Diencephalon (tissue), 2 donors: Measurements from ENCODE around the genes P4HA1 and MSS51.

DNA sequence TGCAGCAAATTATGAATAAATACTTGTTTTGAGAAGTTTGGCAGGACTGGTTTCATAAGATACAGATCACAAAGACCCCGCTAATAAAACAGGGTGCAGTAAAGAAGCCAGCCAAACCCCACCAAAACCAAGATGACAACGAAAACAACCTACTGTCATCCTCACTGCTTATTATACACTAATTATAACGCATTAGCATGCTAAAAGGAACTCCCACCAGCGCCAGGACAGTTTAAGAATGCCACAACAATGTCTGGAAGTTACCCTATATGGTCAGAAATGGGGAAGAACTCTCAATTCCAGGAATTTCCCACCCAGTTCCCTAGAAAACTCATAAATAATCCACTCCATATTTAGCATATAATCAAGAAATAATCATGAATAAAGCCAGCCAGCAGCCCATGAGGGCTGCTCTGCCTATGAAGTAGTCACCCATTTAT is 20.8 kb downstream of the MICU1 start:
- RAMPAGE, long total RNA: no peak

DNA sequence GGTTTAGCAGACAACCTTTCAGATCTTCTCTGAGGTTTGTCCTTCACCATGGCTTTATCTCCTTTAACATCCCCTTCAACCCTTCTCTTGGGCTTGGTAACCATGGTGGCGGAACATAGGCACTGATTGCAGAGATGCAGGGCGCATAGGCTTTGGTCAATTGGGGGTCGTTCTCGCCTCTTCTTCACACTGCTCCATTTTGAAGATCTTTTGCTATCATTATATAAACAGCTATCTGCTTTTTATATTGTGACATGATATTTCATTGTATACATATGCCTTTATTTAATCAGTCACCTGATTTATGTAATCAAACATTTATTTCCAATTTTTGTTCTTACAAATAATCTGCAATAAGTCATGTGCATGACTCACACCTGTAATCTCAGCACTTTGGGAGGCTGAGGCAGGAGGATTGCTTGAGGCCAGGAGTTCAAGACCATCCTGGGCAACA is 10.8 kb upstream of the MICU1 start:
- RAMPAGE, long total RNA: no peak

DNA sequence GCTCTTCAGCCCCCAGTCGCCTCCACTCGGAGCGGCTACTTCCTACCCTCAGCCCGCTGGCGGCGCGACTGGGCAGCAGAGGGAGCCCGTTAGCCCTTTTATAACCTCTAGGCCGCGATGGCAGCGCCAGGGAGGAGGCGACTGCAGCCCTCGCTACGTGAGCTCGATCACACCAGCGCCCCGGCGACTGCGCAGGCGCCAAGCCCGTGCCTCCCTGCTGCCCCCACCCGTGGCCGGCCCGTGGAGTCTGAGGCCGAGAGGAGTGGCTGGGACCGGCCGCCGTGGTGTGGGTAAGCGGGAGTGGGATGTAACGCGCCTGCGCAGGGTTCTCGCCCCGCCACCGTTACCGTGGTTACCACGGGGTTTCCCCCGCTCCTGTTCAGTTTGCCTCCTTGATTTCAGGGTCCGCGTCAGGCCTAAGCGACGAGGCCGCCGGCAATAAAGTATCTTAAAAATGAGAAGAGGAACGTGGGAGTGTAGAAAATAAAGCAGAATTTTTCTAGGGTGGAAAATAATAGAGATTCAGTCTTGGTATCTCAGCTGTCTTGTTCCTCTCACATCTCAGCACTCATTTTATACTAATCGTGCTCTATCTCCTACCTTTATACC is at the start of gene P4HA1:
P4HA1 (minus strand) TSS at position 74 of the 609 bp plus-strand sequence.
- RAMPAGE, long total RNA: start-site peak on the minus strand centred at position 97 of the sequence, 138 bp wide, 1,215 and 670 reads in 2 replicates

- RAMPAGE, long total RNA: no peak
Observed at GRCh38 chr10:73119318-73120382, 9.4 kb downstream of the NUDT13 start.

GRCh38 chr10:73232577-73233351 is 14.3 kb downstream of the DNAJC9 start:
- RAMPAGE, long total RNA: no peak

- RAMPAGE, long total RNA: no peak
Observed at GRCh38 chr10:73433410-73434130, at the start of gene MSS51. Gene MSS51, minus strand, starts transcription at chr10:73433561.

GRCh38 chr10:73462157-73462391 is 28.7 kb upstream of the MSS51 start:
- RAMPAGE, long total RNA: no peak

DNA sequence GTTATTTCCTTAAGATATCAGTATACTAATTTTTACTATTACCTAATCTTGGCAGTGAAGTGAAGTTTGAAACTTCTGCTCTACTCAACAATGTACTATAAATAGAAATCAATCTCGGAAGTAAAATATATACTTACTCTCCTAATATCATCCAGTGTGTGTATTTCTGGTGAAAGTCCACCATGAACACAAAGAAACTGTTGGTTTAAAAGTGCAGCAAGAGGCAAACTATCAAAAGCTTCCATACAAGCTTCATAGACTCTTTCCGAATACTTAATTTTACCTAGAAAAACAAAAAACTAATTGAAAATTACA is 24.5 kb downstream of the PPP3CB start:
- RAMPAGE, long total RNA: no peak

DNA sequence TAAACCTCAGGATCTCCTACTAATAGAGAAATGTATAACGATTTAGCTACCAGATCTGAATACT is 239 bp upstream of the PPP3CB start:
- RAMPAGE, long total RNA: no peak

- RAMPAGE, long total RNA: no peak
Observed at GRCh38 chr10:73575491-73576971, 15.1 kb downstream of the USP54 start.

- RAMPAGE, long total RNA: no peak
Observed at GRCh38 chr10:73717157-73718218, 19.6 kb upstream of the AGAP5 start.

DNA sequence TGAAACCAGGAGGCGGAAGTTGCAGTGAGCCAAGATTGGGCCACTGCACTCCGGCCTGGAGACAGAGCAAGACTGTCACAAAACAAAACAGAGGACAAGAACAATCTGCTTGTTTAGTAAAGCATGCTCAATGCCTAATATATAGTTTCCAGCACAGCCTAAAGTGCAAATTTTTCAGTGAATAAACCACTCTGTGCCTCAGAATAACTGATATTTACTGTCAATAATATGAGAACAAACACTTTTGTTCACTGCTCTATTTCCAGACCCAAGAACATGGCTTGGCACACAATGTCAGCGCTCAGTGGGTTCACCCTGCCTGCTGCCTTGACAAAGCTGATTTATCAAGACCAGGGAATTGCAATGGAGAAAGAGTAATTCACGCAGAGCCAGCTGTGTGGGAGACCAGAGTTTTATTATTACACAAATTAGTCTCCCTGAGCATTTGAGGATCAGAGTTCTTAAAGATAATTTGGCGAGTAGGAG is 1.6 kb upstream of the SEC24C start:
- RAMPAGE, long total RNA: no peak

DNA sequence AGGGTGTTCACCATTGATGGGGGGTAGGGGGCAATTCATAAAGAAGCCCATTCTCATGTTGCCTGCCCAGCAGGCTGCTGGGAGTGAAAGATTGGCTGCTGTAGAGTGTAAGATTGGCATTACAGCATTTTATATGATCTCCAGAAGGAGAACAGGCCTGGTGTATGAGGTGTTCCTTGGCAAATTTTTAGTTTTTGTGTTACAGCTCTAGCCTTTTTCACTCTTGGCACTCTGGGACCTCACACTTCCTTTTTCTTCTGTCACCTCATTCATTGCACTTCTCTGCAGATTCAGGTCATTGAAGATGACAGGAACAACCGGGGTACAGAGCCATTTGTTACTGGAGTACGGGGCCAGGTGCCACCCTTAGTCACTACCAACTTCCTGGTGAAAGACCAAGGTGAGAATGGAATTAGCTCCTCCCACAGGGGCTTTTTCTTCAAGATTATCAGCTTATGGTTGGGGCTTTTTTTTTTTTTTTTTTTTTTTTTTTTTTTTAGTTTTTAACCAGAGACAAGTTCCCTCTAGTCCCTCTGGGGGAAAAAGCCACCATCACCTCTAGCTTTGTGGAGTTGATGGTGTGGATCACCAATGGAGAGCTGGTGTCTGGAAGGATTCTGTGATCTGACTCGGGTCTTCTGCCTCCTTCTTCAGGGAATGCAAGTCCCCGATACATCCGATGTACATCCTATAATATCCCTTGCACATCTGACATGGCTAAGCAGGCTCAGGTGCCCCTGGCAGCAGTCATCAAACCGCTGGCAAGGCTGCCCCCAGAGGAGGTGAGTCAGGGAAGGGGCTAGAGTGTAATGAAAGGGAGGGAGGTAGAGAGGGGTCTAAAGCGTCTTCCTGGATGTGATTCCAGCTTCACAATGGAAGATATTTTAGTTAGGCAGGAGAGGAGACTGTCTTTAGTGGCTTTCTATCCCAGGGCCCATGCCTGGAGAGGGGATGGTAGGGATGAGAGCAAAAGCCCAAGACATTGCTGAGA is 8.6 kb upstream of the FUT11 start:
- RAMPAGE, long total RNA: no peak

DNA sequence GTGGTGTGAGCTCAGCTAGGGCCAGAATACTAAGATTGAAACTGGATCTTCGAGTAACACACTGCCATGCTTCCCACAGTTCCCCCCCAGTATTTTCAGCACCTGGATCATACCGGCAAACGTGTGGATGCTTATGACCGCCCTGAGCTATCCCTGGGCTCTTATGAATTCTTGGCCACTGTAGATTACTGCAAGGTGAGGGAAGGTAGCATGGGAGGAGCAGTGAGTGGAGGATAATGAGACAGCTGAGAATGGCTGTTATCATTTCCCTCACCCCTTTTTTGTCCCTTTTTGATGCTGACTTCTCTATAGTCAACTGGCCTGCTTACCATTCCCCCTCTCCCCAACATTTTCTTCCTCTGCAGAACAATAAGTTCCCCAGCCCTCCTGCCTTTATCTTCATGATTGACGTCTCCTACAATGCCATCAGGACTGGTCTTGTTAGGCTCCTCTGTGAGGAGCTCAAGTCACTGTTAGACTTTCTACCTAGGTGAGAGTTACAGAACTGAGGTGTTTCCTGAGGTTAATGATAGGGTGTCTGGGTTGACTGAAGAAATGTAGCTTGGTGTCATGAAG is 6.3 kb upstream of the FUT11 start:
- RAMPAGE, long total RNA: no peak

DNA sequence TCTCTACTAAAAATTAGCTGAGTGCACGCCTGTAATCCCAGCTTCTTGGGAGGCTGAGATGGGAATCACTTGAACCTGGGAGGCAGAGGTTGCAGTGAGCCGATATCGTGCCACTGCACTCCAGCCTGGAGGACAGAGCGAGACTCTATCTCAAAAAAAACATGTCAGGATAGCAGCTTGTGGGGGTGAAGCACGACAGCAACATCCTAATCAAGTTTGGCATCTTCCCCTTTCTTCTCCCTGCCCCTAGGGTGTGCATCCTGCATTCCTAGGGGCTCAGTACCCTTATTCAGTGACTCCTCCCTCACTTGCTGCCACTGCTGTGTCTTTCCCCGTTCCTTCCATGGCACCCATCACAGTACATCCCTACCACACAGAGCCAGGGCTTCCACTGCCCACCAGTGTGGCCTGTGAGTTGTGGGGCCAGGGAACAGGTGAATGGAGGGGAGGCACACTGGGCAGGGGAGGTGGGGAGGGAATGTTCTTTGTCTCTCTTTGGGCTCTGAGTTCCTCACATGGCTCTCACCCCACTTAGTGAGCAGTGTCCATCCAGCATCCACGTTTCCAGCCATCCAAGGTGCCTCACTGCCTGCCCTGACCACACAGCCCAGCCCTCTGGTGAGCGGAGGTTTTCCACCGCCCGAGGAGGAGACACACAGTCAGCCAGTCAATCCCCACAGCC is 11.5 kb downstream of the NDST2 start:
- RAMPAGE, long total RNA: no peak

DNA sequence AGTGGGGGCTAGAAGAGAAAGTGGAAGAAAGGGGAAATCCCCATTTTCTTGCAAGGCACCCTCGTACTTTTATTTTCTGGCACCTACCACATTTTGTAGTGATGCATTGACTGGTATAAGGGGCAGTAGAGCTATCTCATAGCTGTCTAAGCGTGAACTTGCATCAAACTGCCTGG is 810 bp upstream of the CAMK2G start:
- RAMPAGE, long total RNA: no peak

- RAMPAGE, long total RNA: no peak
Observed at GRCh38 chr10:73920043-73920545, 9.2 kb downstream of the PLAU start.

DNA sequence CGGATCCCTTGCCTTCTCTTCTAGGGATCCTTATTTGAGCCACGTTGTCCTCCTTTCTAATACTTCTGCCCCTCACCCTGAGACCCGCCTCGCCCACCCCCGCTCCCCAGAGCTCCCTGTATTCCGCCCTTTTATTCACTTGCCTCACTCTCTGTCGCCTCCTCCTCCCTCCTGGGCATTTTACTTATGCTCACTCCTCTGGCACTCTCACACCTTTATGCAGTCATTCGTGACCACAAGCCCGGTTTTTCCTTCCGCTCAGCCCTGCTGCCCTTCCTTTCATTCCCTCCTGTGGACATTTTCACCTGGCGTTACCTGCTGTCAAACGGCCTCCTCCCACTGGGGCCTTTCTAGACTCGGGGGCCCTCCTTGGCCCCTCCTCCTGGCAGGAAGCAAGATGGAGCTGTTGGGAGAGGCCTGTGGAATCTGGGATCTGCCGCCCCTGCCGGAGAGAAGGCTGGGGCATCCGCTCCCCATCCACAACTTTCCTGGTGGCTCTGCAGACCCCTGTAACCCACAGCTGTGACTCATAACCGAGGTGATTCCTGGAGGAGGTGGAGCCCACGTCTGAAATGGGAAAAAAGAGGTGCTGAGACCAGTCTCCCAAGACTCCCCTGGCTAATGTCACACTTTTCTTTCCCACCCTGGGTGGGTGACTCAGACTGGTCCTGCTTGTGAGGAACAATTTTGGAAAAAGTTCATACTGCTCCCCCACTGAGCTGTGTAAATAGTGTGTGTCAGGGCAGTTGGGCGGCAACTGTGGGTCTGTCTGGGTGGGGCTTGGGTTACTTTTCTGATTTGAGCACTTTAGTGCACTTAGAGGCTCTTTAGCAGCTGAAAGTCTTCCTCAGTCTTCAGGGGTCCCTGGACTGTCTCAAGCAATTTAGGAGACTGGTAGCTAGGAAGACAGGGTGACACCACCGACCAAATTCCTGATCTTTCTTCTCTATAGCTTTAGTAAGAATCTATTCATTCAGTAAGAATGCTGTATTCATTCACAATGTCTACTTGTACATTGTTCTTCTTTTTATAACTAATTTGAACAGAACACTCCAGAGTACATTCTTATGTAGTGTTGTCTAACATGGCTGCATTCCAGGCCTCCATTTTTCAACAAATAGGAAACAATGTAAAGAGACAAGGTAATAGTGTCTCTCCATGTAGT is 1.3 kb downstream of the VCL start:
- RAMPAGE, long total RNA: start-site peak on the minus strand centred at position 364 of the sequence, 83 bp wide, 16 and 6 reads in 2 replicates

DNA sequence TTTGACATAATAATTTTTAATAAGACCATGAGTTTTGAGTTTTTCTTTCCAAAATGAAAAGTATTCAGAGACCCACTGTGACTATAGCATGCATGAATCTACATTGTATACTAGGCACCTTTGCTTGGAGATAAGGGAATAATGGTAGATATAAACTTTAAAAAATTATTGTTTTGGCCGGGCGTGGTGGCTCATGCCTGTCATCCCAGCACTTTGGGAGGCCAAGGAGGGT is 45.7 kb downstream of the VCL start:
- RAMPAGE, long total RNA: no peak

- RAMPAGE, long total RNA: no peak
Observed at GRCh38 chr10:74177398-74177759, 26.4 kb downstream of the ADK start.